ENCODE measurements around the genes APBB1IP and ACBD5.

DNA sequence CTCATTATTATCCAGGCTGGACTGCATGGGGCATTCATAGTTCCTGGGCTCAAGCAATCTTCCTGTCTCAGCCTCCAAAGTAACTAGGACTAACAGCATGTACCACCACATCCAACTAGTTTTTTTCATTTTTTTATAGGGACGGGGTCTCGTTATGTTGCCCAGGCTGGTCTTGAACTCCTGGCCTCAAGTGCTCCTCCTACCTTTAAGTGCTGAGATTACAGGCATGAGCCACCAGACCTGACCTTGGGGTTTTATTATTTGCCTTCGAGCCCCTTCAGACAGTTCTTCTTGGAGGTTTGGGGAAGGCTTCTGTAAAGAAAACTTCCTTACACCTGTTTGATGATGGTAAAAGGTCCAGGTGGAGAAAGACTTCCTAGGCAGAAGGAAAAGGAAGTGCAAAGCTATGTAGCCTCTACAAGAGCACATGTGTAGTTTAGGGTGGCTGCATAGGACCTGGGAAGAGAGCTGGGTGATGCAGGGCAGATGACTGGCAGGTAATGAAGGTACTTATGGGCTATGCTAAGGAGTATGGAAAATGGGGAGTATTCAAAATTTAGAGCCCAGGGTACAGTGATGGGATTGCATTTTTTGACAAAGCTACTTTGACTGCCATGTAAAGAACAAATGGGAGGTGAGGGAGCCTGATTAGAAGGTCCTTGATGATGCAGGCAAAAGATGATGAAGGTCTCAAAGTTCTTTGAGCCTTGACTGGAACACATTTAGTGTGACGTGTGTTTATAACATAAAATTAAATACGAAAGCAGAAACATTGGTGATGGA, 95.6 kb downstream of the KIAA1217 start:
- PRO-cap, 8 experiments = no peak in any of the 8 experiments

GRCh38 chr10:24467160-24467605, 256.5 kb downstream of the ARHGAP21 start:
- PRO-cap, 8 experiments = no peak in any of the 8 experiments

DNA sequence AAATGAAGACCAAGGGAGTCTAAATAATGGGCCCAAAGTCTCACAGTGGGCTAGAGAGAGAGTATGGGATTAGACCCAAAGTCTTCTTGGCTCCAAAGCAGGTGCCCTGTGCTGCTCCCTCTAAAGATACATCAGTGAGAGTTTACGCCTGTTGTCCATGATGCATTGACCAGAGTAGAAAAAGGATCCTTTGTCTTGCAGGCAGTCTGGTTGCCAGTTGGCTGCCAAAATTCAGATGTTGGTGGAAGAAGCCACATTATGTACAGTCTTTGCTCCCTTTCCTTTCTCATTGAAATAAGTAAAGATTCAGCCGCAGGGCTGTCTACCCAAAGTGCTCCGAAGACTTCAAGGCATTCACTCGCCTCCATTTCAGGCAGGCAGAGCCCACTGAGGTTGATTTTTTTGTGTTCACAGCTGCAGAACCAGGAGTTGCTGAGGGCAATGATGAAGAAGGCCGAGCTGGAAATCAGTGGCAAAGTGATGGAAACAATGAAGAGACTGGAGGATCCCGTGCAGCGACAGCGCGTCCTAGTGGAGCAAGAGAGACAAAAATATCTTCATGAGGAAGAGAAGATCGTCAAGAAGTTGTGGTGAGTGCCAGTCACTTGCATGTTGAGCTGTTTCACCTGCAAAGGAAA, 210.7 kb downstream of the ARHGAP21 start:
- PRO-cap, 8 experiments = no peak in any of the 8 experiments

GRCh38 chr10:24524169-24524734, 199.4 kb downstream of the ARHGAP21 start:
- PRO-cap, 8 experiments = no peak in any of the 8 experiments

DNA sequence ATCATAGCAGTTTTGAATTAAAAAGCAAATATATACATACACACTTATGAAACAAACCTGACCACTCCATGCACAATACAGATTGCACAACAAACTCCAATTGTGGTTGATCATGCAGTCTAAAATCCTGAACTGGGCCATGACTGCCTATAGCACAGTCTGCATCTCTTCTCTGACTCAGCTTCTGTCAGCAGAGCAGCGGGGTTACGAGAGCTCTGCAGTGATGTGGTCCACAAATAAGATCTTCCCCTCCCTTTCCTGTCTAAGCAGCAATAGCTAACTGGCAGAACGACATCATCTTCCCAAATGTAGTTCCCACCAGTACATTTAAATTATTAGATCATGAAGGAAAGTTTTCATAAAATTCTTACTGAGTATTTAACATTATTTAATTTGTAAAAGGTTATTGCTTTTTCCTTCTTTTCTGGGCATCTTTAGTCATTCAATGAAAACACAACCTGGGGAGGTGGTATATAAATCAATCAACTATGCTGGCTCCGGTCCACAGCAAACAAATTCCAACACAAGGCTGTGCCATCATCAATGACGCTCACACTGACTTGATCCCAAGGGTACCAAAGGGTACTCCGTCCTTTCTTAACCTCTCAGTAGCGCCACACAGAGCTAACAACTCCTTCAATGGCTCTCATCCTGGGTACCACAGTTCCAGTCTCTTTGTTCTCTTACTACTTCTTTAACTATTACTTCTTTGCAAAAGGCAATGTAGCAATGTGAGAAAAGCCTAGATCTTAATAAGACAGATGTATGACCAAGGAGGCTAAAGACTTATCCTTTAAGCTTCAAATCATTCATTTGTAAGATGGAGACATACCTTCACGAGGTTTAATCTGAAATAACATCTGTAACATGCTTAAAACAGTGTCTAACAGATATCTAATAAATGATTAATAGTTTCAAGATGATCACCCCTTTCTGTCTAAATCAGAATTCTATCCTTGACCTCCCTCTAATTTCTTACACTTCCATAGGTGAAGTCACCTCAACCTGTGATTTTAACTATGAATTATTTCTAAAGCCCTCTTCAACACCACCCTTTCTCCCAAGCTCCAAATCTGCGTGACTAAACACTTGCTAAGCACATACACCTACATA, 16.9 kb downstream of the ARHGAP21 start:
- PRO-cap, 8 experiments = no peak in any of the 8 experiments

DNA sequence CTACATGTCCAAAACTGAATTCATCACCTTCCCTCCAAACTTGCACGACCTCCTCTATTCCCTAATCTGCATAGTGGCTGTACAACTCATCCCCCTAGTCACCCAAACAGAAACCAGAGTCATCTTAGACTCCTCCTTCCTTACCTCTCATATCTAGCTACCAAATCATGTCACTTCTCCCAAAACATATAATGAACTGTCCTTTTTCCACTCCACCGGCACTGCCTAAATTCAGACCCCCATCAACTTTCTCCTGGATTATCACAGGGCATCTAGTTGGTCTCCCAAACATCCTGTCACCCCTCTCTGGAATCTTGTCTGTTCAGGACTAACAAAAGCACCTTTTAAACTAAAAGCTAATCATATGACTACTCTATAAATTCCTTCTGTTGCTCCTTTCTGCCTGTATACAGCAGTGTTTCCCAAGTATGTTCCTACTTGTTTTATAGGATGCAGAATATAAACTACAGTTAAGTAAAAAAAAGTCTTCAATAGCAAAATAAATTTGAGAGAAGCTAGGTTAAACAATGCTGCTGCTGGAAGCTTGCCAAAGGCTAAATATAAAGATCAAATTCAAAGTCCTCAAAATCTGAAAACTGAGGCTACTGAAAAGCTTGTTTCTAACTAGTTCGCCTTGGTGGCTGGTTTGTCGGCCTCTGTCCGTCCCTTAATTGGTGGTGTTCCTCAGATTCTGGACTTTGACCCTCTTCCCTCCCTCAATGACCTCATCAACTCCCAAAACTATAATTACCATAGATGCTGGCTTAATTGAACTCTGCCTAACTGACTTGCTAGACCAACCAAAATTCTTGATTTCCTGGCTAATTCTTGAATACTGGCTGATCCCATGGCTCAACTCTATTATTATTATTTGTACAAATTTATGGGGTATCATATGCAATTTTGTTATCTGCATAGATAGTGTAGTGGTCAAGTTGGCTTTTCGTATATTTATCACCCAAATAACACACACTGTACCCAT, 15.8 kb downstream of the ARHGAP21 start:
- PRO-cap, 8 experiments = no peak in any of the 8 experiments

- PRO-cap, 8 experiments = no peak in any of the 8 experiments
Measured at GRCh38 chr10:24721063-24721804, 2.5 kb downstream of the ARHGAP21 start.

DNA sequence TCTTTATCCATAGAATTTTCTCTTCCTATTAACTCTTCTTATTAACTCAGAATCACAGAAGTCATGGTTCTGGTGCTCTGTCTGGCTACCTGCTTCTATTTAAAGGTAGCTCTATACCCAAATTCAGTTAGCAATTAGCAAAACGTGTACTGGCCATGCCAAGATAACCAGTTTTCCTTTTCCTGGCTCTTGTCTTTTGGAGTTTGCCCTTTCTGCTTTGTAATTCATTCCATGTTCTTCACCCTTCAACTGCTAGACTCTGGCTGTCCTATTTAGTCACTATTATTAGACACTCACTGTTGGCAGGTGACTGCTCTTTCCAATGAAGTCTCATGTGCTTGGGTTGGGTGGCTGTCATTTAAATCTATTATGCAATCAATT, 266.4 kb downstream of the GPR158 start:
- PRO-cap, 8 experiments = no peak in any of the 8 experiments

DNA sequence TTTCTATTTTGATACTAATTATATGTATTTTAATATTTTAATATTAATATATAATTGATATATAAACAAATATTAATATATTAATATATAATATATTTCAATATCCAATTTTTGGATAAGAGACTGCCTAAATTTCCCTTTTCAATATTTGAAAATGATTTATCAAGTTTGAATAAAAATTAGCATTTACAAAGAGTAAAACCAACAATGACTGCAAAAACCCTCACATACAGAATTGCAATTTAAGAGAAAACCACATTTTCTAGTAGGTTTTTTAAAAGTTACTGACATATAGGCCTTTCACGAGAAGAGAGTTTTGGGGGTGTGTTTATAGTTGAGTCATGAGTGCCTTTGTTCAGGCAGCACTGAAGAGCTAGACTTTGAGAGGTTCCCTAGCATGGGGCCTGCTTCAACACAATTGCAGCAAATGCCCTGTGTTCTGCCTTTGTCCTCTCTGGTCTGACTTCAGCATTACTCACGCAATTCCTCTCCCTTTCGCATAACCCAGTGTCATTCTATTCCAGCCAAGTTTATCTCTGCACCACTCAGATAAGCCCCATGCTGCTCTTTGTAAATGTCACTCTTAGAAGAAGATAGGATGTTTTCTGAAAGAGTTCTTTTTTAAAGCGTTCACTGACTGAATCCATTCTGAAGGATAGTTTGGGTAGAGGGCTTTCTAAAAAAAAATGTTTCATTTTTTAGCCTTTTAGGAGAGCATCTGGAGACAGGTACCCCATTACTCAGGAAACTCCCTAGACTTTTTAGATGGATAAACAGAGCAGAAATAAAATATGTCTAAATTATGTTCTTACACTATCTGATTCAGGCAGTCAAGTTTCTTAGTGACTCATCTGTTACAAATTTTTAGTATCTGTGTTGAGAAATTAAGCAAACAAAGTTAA, 318.3 kb downstream of the GPR158 start:
- PRO-cap, 8 experiments = no peak in any of the 8 experiments

DNA sequence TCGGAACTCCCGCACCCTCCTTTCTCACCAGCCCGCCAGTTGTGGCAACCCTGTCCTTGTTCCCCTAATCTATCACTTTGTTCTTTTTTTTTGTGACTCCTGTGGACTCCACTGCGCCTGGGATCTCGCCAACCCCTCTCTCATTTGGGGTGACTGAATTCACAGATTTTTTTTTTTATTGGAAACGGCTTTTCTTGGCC, 4.5 kb upstream of the GAD2 start:
- PRO-cap, 8 experiments = no peak in any of the 8 experiments

DNA sequence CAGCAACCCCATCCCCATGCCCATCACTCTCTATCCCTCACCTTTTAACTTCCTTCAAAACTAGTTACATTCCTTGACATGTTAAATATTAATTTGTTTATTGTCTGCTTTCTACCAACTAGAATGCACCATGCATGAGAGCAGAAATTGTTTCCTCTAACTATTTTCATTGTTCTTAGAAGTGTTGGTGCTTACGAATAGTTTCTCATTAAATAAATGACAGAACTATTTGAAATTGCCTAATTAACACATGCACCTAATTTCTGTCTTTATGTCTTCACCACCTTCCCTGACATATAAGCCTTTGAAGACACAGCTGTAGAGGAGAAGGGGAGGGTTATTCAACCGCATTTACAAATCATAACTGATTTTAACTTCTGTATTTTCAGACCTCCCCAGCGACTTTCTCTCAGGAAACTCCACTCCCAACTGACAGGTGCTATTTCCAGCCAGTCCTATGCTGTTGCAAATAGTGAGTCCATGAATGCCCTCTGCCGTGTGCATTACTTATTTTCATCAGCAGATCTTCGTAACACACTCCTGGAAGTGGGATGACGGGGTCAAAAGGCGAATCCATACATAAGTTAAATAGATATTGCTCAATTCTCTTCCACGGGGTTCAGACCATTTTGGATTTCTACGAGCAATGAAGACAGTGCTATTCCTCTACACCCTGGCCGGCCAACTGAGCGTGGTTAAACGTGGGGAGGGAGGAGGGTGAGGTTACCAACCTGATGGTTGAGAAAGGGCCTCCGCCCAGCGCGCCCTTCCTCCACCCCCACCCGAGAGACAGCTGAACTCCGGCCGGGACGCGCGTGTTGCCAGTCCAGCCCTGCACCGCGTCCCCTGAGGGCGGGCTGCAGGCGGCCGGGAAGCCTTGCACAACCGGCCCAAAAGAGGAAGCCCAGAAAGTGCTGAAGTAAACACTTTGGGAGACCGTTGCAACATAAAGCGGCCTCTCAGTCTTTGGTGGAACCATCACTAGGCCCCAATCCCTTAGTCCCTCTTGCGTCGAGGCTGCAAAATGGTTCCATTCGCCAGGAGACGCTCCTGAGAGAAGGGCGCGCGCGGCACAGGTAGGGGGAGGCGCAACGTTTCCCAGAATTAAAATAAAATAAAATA, at the start of gene APBB1IP:
APBB1IP (plus strand) TSS at position 962 of the 1,122 bp plus-strand sequence.
- PRO-cap, 8 experiments = peak in 8 of 8 experiments; most common plus-strand start position 824 of the sequence (in 7); most common minus-strand start position 687 of the sequence (in 8)

GRCh38 chr10:26566852-26567401, 128.8 kb downstream of the APBB1IP start:
- PRO-cap, 8 experiments = no peak in any of the 8 experiments

DNA sequence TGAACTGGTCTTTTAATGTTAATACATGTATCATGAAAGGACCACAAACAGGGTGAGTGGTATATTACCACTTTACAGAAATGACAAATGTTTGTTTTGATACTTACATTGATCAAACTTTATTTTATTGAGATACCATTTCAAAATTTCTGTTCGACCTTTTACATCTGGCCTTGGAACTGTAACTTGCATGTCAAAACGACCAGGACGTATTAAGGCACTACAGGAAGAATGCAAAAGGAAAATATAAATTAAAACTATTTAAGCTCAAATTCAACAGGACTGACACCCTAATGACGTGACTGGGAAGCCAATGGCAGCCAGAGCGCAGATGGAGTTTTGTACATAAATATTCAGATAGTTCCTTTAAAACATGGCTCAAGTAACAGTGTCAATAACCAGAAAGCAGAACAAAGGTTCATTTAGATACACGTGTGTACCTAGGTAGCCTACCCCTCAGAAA, 20.1 kb upstream of the ANKRD26 start:
- PRO-cap, 8 experiments = no peak in any of the 8 experiments

- PRO-cap, 8 experiments = peak in 8 of 8 experiments; most common plus-strand start chr10:27153922 (in 6); most common minus-strand start chr10:27153923 (in 5)
Measured at GRCh38 chr10:27153771-27154185, 406 bp downstream of the YME1L1 start.

DNA sequence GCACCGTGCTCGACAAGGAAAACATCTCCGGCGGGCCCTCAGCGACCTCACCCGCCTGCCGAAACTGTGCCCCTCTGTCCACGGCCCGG, 154 bp downstream of the YME1L1 start:
- PRO-cap, 8 experiments = no peak in any of the 8 experiments

DNA sequence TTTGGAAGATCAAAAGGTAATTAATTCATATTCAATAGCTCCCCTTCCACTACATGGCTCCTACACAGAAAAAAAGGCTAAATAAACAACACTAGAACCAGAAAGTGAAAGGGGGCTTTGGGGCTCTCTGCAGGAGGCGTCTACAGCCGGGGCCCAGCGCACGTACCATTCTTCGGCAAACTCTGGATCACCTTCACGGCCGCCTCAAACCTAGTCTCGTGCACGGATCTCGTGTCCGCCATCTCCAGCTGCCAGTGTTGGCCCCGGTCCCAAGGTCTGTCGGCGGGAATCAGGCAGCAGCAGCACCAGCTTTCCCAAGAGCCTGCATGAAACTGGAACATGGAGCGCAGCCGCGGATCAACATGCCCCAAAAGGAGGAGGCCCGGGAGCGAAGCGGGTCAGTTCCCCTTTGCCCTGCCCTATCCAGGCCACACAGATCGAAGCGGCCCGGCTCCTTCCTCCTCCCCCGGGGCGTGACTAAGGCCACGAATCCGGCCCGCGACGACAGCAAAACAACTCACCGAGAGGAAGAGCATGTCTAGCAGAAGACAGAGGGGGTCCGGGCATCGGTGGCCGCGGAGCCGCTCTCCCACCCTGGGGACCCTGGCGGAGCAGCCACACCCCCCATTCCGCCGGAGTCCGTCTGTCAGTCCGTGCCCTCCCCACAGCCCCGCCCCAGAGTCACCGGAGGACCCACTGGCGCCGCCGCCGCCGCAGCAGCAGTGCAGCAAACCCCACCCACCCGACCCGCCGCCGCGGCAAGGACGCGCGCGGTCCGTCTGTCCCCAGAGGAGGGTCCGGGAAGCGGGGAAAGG, at the start of gene ACBD5:
ACBD5 (minus strand) TSS at position 645 of the 815 bp plus-strand sequence.
- PRO-cap, 8 experiments = peak in 8 of 8 experiments; most common plus-strand start position 544 of the sequence (in 8); most common minus-strand start position 645 of the sequence (in 8)

DNA sequence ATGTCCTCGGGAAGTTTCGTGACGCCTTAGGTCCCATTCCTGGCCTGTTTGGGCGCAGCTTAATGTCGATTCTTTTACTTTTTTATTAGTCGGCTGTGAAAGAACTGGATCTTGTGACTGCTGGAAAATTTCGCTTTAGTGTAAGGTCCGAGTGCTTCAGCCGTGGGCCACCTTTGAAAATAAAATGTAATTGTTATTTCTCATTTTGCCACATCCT, 694 bp downstream of the RAB18 start:
- PRO-cap, 8 experiments = no peak in any of the 8 experiments

DNA sequence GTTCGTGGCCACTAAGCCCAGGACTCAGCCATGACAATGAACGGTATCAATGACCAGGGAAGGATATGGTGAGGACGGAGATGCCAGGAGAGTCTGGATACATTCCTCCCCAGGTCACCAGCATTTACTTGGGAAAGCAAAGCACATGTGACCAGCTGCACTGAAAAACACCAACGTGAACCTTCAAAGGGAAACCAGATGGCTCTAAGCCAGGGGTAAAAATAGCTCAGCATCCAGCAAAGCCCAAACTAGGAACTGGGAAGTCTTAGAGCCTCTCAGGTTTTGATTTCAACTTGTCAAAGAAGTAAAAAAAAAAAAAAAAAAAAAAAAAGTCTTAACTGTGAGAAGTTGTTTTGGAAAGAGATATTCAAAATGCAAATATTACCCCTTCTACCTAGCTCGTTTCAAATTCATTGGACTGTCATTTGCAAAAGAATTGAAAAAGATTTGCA, 24.1 kb upstream of the MPP7 start:
- PRO-cap, 8 experiments = no peak in any of the 8 experiments

- PRO-cap, 8 experiments = peak in 7 of 8 experiments; most common plus-strand start chr10:28368462 (in 2); most common minus-strand start chr10:28368276 (in 3)
Measured at GRCh38 chr10:28367619-28368756, 65.1 kb upstream of the MPP7 start.

DNA sequence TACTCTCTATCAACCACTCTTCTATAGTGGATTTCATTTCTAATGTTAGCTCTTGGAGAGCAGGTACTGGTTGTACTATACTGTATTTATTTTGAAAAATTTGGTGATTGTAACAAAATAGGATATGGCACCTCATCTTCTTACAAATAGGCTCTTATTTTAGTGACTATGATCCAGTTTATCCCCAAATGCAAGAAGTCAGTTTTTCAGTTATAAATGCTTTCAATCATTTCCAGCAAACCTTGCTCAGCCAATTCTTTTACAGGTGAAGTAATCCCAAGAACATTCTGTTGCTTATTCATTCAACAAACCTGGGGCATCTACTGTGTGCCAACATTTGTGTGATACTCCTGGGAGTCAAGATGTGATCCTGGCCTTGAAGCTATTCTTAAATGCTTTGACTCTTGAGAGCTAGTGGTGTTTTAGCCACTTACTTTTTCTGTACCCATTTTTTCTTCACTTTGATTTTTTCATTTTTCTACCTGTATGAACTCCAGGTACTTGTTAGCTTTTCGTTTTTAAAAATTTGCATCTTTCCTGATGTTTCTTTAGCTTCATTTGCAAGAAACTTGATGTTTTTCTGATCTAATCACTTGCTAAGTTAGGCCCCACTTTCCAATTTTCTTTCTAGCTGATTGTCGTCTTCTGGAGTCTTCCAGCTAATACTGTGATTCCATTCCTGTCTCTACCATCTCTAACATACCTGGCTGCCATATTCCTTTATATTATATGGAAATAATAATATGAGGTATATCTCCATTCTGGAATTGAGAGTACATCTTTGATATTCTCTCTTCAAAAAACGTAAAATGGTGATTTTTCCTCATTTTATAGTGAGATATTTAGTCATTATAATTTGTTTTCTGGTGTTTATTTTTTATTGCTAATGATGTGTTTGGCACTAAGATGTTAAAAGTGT, 4.7 kb downstream of the WAC start:
- PRO-cap, 8 experiments = no peak in any of the 8 experiments